ENCODE measurements around the gene SMLR1.

GRCh38 chr6:125313954-125314236 lies 12.1 kb upstream of the HDDC2 start:
- PRO-cap: no peak

- PRO-cap: no peak
Measured at GRCh38 chr6:125430498-125430744, 128.7 kb upstream of the HDDC2 start.

GRCh38 chr6:125814918-125815604 lies 24.3 kb downstream of the NCOA7 start:
- PRO-cap: no peak

DNA sequence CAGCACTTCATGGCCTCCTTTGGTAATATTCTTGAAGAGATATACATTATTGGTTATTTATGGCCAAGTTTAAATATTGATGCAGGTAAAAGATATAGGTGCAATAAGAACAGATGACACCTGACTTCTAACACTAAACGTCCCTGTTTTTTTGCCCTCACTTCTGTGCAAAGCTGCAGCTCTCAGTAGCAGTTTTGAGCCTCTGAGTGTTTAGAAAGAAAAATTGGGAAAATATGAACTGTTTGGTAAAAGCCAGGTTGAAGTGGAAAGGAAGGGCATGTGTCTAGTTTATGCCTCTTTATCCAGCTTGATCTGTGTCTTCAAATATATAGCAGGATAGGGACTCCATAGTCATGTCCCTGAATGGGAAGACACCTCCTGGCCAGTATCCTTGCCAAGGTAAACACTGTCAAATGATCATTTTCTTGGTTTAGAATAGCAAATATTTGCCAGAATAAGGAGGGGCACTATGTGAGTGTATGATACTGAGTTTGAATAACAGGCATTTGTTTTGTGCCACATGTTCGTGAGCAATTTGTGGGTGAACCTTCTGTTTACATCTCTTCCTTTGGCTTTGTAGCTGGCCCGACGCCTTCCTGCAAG lies 34.4 kb upstream of the HINT3 start:
- PRO-cap: no peak

- PRO-cap: no peak
Measured at GRCh38 chr6:125959012-125959734, 2.6 kb downstream of the HINT3 start.

- PRO-cap: no peak
Measured at GRCh38 chr6:125977788-125979166, 8.1 kb upstream of the TRMT11 start.

DNA sequence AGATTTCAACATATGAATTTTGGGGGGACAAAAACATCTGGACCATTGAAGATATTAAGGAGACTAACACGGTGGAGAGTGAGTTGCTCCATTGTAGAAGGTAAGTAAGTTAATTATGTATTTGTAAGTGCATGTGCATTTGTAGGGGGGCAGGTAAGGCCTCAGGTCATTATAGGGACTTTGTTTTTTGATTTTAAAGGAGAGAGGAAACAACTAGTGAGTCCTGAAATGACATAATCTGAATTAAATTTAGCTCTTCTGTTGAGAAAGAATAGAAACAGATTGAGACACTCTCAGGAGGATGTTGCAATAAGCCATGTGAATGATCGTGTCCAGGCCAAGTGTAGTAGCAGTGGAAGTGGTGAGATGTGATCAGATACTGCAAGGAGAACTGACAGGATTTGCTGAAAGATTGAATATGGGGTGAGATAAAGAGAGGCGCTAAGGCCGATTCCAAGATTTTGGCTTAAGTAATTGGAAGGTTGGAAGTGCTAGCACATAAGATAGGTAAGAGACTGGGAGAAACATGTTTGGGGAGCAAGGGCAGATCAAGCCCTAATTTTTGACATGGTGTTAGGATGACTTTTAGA lies 2.6 kb upstream of the CENPW start:
- PRO-cap: no peak

DNA sequence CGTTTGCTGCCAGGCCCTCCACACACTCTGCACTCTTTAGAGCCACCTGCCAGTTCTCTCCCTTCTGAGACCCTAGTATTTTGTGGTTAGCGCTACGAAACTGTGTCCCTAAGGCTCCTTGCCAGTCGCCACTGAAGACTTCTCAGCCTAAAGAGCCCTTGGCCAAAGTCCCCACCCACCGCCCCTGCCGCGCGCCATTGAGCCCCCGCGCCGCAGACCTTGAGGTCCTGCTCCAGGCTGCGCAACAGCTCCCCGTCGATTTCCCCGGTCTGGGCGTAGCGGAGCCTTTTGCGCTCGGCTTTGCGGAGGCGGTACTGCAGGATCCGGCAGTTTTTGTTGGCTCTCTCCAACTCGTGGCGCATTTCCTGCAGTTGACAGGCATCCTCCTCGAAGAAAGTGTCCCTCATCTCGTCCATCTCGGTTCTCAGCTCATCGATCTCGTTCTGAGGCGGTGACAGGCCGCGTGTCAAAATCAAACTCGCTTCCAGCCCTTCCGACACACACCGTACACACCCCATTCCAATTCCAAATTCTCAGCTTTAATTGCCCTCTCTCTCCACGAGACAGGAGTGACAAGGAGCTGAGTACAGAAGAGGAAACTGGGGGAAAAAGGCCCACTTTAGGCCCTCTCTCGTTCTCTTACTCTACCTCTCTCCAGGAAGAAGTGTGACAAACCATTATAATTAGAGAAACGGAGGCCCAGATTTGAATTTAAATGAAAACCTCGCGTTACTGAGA lies 55.6 kb upstream of the KIAA0408 start:
- PRO-cap: no peak

GRCh38 chr6:128222360-128222946 lies 297.9 kb downstream of the PTPRK start:
- PRO-cap: no peak

DNA sequence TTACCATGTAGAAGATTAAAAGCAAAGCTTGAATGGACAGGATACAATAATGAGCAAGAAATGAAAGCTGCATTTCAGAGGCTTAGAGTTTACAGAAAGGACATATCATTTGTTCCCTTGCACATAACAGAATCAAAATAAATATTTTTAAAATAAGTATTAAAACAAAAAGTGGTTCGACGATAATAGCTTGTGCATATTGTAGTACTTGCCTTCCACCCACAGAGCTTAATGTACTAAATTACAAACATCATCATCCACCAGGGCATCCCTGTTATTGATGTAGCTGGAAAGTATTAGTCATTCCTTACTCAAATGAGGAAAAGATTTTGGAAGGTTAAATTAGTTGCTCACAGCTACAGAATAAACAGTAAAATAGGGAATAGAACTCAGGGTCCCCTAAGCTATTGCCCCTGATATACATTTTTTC lies 150.4 kb downstream of the PTPRK start:
- PRO-cap: no peak

DNA sequence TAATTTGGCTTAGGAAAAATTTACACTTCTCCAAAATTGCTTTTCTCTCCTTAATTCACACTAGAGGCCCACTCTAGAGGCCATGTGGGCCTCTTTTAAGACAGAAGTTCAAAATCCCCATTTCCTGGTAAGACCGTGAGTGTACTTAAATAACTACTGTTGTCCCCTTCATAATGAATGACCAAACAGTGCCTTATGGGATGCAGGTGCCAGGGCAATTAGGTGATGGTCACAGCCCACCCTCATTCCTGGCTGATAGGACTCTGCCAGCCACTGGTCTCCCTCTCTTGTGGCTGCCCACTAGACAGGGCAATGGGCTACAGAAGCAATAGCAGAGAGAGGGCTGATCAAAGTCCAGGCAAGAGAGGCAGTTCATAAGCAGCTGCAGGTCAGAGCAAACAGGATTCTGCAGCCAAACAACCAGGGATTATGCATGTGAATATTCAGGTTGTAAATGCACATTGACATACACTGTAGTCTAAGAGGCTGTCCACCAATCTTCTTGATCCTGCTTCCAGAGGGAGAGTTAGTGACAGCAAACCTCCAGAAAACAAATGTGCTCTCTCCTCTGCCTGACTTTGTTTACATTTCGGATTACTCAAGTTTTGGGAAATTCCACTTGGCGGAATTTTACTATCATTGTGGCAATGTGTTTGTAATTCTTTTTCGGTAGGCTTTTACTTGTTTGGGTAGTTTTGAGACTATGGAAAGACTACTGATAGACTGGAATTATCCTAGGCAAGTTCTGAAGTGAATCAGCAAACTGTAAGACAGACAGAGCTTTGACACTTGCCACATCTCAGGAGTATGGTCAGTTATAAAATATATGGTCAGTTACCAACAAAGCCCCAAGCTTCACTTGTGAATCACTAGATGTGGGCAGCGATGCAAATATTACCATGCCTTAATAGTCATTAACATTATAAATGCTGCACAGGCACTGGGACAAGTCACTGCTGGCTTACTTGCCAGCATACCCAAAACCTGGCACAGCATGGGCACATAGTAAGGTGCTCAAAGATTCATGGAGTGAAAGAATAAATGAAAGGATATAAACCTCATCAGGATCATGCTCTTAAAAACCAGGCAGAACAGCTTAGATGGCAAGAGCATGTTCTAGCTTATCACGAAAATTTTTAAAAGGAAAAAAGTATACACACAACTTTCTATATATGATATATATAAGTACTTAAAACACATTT lies 12.7 kb downstream of the PTPRK start:
- PRO-cap: no peak

DNA sequence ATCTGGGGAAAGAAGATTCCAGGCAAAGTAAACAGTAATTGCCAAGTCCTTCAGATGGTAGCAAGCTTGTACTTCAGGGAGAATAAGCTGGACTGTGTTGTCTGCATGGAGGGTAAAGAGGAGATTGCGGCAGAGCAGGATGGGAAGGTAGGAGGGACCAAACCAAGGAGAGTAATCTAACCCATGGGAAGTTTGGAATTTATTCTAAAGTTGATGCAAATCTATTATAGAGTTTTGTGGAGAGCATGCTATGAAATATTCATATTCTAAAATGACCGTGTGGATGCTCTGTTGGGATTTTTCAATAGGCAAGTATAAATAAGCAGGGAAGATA lies 164.4 kb upstream of the LAMA2 start:
- PRO-cap: no peak

DNA sequence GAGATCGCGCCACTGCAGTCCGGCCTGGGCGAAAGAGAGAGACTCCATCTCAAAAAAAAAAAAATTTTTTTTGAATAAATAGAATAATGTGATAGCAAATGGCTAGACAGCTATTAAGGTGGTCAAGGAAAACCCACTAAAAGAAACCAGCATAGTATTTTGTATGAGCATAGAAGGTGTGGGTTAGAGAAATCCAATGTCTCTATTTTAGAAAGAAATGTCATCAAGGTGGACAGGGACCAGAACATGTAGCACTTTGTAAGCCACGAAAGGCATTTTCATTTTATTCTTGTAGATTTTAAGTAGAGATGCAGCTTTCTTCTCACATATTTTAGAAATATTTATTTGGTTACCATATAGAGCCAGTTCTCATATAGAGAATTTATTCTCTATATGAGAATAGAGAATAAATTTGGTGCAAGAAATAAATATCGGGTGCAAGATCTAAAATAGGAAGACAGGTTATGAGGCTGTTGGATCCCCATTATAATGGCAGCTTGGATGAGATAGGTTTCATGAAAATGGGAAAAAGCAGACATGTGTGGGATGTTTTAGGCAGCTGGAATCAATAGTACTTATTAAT lies 130.5 kb downstream of the LAMA2 start:
- PRO-cap: no peak

DNA sequence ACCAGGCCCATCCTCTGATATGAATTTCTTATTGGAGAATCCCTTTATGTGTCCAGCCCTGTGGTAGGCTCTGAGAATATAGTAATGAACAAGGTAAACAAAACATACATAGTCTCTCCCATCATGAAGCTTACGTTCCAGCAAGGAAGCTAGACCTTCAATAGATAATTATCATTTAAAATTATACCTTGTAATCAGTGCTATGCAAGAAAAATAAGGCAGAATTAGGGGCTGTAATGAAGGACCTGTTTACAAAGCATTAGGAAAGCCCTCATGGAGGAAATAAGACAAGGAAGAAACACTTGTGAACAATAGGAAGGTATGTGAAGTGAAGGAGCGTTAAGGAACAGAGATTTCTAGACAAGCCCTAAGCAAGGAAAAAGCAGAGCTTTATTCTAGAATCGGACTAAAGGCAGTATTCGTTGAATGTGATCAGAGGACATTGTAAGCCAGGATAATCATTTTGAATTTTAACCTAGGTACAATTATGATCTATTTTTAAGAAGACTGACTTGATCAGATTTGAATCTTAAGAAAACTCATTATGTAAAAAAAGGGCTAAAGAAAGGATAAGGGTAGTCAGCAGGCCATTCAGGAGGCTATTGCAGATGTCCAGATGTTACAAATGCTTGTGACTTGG lies 149.3 kb downstream of the LAMA2 start:
- PRO-cap: no peak

- PRO-cap: no peak
Measured at GRCh38 chr6:130019743-130019902, 1.2 kb downstream of the L3MBTL3 start.

- PRO-cap: no peak
Measured at GRCh38 chr6:130020840-130021599, 2.6 kb downstream of the L3MBTL3 start.

DNA sequence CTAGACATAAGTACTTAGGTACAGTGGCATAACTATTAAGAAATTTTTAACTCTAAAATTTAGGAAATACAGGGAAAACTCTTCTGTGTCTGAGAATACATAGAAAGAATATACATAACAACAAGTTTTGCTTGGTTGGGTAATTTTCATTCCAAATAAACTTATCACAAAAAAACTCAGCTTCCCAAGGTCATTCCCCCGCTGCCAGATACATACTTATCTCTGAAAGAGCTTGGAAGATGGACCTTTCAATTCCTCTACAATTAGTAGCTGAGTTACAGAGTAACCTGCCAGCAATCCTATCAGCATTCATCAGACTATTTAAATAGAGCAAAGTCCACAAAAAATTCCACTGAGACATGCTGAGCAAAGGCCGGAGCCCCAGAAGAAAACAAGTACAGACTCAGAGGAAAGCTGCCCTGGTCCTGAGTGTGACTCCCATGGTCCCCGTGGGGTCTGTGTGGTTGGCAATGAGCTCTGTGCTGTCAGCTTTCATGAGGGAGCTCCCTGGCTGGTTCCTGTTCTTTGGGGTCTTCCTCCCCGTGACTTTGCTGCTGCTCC lies at the start of gene SMLR1:
SMLR1 (plus strand) TSS at position 352 of the 561 bp plus-strand sequence.
- PRO-cap: no peak

GRCh38 chr6:130827902-130828203 lies 647 bp downstream of the SMLR1 start:
- PRO-cap: no peak

GRCh38 chr6:130997177-130997847 lies 65.7 kb downstream of the EPB41L2 start:
- PRO-cap: unidirectional peak, plus-strand start at chr6:130997461; unidirectional peak, minus-strand start at chr6:130997658

DNA sequence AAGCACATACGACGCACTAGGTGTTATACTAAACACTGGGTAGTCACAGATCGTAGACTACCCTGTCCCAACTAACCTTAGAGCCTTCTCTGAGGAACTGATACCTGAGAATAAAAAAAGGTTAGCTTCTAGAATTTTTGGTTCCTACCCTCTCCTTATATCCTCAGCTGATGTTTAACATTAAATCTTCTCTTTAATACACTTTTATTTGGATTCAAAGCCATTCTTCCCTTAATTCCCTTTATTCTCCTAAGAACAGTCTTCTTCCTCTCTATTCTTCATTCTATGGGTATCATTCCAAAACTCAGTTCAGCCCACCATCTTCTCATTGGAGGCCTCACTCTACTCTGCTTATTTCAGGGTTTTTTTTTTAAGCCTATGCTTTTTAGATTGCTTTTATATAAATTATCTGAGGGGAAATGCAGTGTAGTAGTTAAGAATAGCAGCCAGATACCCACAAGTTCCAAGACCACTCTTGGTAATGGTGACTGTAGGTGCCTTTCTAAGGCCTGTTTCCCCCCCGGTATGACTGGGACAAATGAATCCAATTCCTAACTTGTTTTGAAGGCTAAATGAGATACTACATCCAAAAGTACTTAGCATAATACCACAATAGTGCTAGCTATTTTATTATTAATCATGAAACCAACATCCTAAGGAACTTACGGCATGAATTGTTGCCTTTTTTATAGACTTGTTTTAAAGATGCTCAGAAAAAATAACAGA lies 38.2 kb downstream of the EPB41L2 start:
- PRO-cap: no peak